Mesenchymal stem cell of the bone marrow (primary cell): Measurements from ENCODE around the gene PRDX6.

GRCh38 chr1:171898792-171899449 lies 57.6 kb downstream of the DNM3 start:
- CAGE, long polyA plus RNA, result no peak

DNA sequence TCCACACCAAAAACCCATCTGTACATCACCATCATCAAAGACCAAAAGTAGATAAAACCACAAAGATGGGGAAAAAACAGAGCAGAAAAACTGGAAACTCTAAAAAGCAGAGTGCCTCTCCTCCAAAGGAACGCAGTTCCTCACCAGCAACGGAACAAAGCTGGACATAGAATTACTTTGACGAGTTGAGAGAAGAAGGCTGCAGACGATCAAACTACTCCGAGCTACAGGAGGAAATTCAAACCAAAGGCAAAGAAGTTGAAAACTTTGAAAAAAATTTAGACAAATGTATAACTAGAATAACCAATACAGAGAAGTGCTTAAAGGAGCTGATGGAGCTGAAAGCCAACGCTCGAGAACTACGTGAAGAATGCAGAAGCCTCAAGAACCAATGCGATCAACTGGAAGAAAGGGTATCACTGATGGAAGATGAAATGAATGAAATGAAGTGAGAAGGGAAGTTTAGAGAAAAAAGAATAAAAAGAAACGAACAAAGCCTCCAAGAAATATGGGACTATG lies 105.2 kb upstream of the C1orf105 start:
- CAGE, long polyA plus RNA, result no peak

DNA sequence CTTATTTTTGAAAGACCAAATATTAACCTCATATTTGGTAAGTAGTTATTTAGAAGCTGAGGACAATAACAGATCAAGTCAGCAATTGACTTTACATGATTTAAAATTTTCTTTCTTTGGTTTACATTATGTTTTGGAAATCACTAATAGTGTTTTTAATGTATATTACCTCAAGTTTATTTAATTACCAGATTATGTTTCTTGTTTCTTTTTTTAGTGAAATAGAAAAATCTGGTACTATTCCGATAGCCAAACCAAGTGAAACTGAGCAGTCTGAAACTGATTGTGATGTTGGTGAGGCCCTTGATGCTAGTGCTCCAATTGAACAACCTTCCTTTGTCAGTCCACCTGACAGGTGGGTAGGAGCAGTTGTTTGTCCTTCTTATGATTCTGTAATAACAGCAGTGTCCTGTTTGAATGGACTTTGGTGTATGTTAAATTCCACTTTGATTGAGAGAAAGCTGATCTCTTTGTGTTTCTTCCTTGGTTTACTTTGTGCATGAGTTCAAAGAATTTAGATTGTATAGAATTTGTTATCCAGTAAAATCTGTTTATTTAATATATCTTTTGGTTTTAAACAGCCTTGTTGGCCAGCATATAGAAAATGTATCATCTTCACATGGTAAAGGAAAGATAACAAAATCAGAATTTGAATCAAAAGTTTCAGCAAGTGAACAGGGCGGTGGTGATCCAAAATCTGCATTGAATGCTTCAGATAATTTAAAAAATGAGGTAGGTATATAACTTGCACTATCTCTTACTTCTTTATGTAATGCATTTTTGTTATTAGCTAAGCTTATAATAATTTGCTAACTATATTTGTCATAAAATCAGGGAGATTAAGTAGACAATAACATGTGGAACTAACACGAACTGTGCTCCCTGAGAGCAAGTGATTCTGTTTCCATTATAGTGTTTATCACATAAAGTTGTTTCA lies 24.4 kb downstream of the SUCO start:
- CAGE, long polyA plus RNA, result no peak

GRCh38 chr1:172717660-172717968 lies 58.7 kb downstream of the FASLG start:
- CAGE, long polyA plus RNA, result no peak

- CAGE, long polyA plus RNA, result no peak
Observed at GRCh38 chr1:173429399-173430261, 47.5 kb upstream of the PRDX6 start.

GRCh38 chr1:173477224-173477430 lies at the start of gene PRDX6:
TSS of gene PRDX6 (plus strand) at chr1:173477335.
- CAGE, long polyA plus RNA, result no peak

DNA sequence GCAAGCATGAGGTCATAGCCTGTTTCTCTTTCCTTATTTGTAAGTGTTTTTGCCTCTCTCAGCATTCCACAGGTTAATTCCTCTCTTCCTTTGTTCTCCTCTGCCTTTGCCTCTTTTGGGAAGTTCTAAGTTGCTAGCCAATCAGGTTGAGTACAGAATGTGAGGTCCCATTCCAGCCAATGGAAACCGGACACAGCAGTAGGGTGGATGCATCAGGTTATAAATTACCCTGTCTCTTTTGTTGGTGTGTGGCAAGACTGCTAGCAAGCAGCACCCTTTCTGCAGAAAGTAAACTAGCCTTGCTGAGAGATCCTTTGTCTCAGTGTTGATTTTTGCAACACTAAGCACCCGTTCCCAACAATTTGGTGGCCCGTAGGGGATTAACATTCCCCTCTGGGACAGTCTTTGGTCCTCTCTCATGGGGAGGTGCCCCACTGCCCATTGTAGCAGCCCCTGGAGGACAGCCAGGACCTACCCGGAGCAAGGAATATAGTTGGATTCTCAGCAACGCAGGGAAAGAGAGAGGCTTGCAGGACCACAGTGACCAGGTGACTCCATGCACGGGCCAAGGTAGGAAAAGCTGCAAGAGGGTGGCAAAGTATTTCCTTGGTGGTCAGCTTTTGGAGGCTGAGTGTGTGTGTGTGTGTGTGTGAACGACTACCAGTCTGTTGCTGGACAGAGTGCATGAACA lies 2.5 kb downstream of the TEX50 start:
- CAGE, long polyA plus RNA, result no peak

- CAGE, long polyA plus RNA, result no peak
Observed at GRCh38 chr1:173645433-173645739, 10.2 kb downstream of the TEX50 start.

- CAGE, long polyA plus RNA, result no peak
Observed at GRCh38 chr1:173862474-173863160, 5.6 kb upstream of the ZBTB37 start.

DNA sequence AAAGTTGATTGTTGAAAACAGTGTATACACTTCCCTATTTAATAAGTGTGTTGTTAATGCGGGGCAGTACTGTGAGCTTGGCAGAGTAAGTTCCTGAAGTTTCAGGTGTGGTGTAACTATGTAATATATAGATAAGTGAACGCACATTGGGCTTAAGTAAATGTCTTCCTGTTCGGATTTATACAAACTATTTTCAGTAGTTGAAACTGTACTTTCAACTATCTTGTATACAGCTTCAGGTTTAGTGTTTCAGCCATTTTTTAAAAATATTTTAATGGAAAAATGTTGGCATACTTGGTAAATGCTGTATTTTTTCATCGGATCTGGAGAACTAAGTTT lies 922 bp downstream of the ZBTB37 start:
- CAGE, long polyA plus RNA, result no peak

DNA sequence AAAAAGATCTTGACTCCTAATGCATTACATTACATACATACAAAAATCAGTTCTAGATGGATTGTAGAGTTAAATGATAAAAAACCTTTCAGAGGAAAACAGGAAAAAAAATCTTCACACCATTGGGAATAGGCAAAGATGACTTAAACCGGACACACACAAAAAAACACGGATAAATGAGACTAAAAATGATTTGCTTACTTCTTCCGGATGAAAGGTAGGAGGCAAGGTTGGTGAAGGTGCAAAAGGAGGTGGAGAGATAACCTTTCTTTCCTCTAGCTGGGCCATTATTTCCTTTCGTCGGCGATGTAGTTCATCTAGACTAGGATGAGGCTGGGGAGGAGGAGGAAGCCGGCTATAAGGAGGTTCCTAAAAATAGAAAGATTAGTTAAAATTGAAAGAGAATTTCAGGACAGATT lies 43.8 kb upstream of the SERPINC1 start:
- CAGE, long polyA plus RNA, result no peak

GRCh38 chr1:174383214-174383680 lies 64.5 kb upstream of the GPR52 start:
- CAGE, long polyA plus RNA, result no peak

GRCh38 chr1:174413625-174414059 lies 34.1 kb upstream of the GPR52 start:
- CAGE, long polyA plus RNA, result no peak

DNA sequence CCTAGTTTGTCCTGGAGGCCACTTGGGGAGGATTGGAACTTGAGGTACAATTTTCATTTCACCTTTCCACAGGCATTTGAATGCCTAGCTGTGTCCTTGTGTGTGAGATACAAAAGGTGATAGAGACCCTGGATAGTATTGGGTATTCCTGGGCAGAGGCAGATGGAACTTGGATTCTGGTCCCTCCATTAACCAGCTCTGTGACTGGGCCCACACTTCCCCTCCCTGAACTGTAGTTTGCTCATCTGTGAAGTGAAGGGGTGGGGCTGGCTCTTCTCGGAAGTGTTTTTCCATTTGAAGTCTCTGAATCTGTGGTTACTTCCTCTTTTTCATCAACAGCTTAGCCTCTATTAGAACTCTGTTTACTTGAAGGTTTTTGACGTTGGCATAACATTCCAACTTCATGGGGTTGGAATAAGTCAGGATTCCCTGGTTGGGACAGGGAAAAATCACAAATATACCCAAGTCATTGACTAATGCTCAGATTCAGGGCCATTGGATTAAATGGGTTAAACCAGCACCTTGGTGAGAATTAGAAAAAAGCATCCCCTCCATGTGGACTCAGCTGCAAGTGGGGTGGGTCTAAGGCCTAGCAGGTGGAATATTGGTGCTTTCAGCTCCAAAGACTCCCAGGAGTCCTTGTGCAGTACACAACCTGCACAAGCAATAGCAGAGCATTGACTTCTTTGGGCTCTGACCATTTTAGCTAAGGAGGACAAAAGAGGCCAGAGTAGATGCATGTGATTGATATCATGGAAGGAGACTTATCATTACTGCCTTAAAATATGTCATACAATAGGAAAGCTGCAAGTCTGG lies 3.6 kb downstream of the KIAA0040 start:
- CAGE, long polyA plus RNA, result no peak

DNA sequence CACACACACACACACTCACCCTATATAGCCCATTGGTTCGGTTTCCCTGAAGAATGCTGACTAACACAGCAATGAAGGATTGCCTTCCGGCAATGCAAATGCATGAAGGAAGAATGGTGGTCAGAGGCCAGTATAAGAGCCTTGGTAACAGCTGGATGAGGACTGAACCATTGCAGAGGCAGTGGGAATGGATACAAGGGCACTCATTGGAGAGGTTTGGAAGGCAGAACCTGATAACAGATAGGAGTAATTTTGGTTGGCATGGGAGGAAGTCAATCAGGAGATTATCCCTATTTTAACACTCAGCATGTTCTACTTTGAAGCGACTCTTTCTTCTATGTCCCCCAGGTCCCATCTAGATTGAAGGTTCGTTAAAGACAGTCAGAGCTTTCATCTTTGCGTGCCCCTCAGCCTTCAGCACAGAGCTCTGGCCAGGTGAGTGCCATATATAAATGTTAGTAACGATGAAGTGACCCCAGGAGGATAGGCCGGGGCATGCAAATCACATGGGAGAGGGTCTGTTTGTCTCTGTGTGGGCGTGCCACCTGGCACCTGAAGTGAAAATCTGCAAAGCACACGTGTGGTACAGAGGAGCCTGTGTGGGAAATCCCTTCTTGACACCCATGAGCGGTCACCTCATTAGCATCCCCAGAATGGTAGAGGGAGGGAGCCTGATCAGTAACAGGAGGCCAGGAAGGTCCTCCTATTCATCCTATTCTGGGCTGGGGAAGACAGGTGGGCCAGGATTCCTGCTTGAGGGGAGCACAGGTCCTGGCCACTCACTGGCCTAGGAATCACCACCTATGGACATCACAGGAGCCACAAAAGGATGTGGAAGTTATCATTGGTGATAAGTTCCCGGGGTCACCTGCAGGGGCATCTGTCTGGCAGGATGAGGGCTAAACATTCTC lies 32.8 kb upstream of the KIAA0040 start:
- CAGE, long polyA plus RNA, result no peak

GRCh38 chr1:175840779-175841161 lies 97.4 kb upstream of the TNR start:
- CAGE, long polyA plus RNA, result no peak

DNA sequence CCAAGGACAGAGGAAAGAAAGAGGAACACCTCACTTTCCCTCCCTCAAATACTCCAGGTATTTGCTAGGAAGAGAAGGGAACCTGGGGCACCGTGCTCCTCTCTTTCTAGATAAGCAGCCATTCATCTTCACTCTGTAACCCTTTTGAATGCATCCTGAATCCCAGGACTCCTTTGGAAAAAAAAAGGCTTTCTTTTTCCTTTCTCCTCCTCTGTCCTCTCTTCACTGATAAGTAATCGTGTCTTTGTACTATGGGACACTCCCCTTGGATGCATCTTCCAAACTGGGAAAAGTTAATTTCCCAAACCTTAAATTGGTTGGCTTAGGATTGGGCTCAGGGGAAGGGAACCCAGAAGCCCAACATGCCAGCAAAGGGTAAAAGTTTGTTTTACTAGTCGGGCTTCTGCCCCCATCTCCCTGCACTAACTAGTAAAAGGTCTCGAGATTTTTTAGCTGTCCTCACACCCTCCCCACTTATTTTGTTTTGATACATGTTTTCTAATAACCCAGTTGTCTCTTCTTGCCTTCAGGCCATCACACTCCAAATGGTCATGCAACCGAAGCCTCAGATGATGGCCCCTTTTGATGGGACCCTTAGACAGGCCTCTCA lies 105.8 kb downstream of the COP1 start:
- CAGE, long polyA plus RNA, result no peak

GRCh38 chr1:176125198-176125755 lies 81.8 kb downstream of the COP1 start:
- CAGE, long polyA plus RNA, result no peak

- CAGE, long polyA plus RNA, result no peak
Observed at GRCh38 chr1:176241377-176241735, 34.3 kb upstream of the COP1 start.

DNA sequence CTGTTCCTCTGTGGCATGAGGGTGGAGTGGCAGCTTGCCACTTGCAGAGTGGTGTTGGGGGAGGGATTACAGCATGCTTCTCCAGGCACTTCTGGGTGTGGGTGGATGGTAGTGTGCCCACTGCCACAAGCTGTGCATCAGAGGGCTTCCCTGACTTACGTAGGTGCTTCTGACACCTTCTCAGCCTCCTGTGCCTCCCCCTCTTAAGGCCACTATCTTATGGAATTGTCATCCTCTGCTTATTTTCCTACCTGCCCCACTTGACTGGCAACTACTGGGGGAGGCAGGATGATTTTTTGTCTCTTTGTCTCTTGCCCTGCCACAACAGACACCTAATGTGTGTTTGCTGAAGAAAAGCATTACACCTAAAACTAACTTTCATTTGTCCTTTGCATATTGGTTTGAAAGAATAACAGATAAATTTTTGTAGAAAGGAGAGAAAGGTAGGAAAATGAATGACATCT lies 229.7 kb downstream of the PAPPA2 start:
- CAGE, long polyA plus RNA, result no peak